ENCODE measurements around a stretch of chr21.

DNA sequence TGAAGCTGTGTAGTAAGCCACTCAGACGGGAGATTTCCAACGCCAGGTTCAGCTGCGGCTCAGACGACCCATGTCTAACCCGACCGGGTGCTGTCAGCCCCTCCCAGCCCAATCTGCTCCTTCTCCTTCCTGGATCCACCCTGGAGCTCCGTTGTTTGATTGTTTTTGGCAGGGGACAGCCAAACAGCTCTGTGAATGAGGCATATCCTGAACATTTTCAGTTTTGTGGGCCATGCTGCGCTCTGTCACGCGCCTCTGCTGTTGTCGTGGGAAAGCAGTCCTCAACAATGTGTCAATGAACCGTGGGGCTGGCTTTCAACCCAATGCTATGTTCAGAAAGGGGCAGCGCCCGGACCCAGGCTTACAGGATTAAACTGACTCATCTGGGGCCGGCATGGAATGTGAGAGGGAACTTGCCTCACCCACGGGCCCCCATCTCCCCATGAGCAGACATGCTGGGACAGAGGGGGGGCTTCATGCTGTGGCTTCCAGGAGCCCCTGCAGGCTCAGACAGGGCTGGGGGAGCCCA is 101.9 kb downstream of the RIPK4 start:
- RRBS: no CpG with 5 or more reads among the region's 16 CpGs

GRCh38 chr21:41684164-41684826 is 82.6 kb downstream of the RIPK4 start:
- RRBS: no CpG with 5 or more reads among the region's 17 CpGs

GRCh38 chr21:41726692-41727348 is 40.0 kb downstream of the RIPK4 start:
- RRBS: 11% methylated on average over 5 of the region's 18 CpGs

DNA sequence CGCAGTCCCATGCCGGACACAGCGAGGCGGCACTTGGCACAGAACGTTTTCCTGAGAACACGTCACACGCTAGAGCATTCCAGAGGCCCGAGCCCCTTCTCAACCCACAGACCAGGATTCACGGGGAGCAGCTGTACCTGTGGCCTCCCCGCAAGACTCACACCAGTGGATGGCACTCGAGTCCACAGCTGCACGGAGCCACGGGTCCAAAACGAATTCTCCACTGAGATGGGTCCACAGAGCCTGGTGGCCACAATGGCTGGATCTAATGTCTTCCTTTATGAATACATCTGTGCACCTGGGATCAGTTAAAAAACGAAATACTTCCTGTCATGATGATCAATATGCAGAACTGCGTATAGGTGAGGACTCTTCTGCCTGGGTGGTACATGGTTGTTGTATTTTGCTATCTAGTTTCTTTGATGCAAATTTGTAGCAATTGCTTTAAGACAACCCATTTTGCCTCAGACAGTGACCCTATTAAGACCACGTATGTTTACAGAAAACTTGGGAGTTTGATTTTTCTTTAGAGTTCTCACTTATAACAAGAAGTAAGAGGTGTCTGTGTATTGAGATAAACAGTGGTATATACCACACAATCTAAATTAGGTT is 31.7 kb upstream of the RIPK4 start:
- RRBS: no CpG with 5 or more reads among the region's 17 CpGs

GRCh38 chr21:41802636-41803353 is 35.9 kb upstream of the RIPK4 start:
- RRBS: no CpG with 5 or more reads among the region's 25 CpGs

GRCh38 chr21:41812011-41812347 is 45.1 kb upstream of the RIPK4 start:
- RRBS: no CpG with 5 or more reads among the region's 7 CpGs

DNA sequence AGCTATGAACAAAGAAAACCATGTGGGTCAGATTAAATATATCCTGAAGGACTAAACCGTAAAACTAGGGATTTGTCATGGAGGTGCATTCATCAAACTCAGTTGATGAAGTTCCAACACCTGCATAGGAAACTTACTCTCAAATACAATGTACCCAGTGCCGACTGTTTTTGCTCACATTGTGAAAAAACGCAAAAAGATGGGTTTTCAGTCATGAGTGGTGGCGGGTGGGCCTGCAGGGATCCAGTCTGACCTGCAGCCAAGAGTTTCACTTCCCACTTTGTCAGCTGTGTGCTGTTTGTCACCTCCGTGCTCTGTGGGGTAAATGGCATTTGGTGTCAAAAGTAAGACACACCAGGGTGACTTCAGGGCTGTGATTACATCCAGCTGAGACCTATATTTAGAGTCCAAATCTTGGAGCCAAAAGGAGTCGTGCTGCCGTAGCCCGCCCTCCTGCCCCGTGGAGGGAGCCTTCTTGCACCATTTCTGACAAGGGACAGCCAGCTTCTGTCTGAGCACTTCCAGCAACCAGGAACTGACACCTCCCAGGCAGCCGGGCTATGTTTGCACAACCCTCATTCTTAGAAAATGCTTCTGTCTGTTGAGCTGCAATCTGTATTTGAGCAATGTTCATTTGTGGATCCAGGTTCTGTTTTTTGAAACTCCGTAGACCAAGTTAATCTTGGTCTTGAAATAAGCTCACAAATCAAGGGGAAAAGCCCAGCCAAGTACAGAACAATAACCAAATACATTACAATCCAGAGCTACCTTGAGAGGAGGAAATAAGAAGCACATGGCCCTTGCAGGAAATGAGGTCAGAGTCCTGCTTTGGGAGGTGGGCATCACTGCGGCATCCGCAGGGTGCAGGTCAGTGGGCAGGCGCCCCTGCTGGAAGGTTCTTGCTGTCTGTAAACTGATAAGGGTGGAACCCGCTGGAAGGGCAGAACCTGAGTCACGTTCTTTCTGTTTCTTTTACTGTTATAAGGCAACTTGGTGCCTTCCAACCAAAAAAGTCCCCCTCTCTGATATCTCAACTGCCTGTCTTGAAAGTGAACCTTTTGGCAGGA is 14.3 kb downstream of the ABCG1 start:
- RRBS: no CpG with 5 or more reads among the region's 16 CpGs

DNA sequence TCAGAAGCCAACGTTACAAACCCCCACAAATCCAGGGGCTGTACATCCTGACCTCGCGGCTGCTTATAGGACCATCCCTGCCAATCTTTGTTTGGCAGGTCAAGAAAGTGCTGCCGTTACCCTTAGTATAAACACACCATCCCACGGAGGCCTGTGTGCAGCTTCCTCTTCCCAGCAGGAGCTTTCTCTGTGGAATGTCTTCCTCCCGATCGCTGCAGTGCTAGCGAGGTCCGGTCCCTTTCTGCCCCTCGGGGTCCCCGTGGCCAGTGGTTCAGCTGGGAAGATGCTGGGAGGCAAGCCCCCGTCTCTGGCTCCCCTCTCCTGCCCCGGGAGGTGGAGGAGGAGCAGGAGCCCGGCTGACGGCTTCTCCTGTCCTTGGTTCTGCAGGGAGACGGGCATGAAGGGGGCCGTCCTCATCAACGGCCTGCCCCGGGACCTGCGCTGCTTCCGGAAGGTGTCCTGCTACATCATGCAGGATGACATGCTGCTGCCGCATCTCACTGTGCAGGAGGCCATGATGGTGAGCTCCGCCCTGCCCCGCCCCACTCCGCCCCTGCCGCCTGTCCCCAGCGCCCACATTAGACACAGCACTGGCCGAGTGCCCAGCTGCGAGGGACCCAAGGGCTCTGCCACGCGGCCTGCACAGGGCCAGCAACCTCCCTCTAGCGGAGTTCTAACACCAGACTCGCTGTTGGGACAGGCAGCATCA is 42.1 kb downstream of the TFF3 start:
- RRBS: 92% methylated on average over 10 of the region's 33 CpGs

DNA sequence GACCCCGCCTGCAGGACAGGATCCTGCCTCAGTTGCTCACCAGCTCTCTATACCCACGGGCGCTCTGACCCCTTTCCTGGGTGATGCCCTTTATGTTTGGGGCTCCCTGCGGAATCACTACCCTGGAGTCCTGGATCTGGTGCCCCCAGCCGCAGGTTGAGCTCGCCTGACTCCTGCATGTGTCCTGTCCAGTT is 32.4 kb downstream of the TFF3 start:
- RRBS: no CpG with 5 or more reads among the region's 6 CpGs

- RRBS: 95% methylated on average over 2 of the region's 20 CpGs
These were observed 14.0 kb downstream of the TFF3 start for GRCh38 chr21:42301138-42301678.

DNA sequence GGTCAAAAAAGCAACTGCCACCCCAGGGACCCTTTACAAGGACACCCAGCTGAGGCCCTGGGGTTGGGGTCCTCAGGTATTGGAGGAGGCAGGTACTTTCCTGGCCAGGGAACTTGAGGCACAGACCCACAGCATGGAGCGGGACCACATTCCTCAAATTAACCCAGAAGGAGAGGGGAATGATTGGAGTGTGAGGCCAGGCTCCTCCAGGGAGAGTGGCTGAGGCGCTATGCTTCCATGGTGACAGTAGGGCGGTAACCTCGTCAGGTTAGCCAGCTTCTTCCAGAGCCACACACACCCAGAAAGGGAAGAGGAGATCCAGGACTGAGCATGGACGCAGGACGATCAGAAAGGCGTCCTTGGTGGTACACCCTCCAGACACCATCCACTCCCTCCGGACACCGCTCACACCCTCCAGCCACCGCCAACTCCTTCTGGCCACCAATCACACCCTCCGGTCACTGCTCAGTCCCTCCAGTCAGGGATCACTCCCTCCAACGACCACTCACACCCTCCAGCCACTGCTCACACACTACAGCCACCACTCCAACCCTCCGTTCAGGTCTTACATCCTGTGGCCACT is 4.2 kb upstream of the TFF1 start:
- RRBS: 98% methylated on average over 4 of the region's 13 CpGs

GRCh38 chr21:42461715-42462409 is 34.2 kb downstream of the RSPH1 start:
- RRBS: no CpG with 5 or more reads among the region's 6 CpGs

GRCh38 chr21:42475976-42476504 is 20.0 kb downstream of the RSPH1 start:
- RRBS: over 99% methylated on average over 4 of the region's 8 CpGs

DNA sequence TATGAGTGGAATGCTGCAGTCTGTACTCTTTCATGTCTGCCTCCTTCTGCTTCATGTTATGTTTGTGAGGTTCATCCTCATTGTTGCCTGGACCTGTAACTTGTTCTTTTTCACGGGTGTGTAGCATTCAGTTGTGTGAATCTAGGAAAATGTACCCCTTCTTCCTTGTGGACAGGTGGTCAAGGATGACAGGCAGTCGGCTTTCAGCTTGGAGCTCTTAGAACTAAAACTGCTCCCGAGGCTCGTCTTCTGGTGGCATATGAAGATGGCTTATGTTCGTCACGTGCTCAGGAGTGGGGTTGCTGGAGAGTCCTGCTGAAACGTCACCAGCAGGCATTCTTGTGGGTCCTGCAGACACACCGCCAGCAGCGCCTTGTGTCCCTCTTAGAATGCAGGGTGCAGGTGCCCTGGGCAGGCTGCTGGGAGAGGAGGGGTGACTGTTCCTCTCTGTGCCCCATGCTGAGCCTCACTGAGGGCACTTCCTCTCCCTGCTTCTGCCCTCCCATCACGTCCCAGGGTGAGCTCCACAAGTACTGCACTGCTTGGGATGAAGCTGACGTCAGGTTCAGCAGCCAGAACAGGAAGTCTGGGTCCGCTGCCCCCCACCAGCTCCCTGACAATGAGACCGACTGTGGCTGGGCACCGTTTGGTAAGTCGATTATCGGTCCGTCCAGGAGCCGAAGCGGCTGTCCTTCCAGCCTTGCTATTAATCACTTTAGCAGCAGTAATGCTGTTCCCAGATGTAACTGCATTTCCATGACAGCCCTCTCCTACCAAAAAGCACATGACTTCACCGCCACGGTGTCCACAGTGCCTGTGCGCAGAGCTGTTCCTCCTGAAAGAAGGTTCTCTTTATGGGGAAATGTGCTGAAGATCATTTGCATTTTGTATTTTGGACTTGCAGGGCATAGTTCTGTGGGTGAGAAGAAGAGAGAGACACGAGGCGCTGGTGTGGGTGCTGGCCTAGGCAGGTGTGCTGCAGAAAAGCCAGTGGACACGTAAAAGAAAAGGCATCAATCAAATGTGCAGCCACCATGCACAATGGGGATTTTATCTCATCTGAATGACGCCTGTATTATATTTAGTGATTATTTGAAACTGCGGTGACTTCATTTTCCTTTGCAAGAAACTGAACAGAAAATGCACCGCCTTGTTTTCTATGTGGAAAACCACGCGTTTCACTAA is 20.9 kb downstream of the SLC37A1 start:
- RRBS: no CpG with 5 or more reads among the region's 30 CpGs

GRCh38 chr21:42581738-42582680 is 68.4 kb downstream of the SLC37A1 start:
- RRBS: no CpG with 5 or more reads among the region's 21 CpGs

GRCh38 chr21:42614769-42615281 is 38.6 kb upstream of the PDE9A start:
- RRBS: no CpG with 5 or more reads among the region's 14 CpGs

- RRBS: no CpG with 5 or more reads among the region's 14 CpGs
These were observed 1.6 kb upstream of the PDE9A start for GRCh38 chr21:42651673-42652270.

- RRBS: 66% methylated on average over 6 of the region's 34 CpGs
These were observed 726 bp upstream of the PDE9A start for GRCh38 chr21:42652466-42653324.

GRCh38 chr21:42703057-42703642 is 49.7 kb downstream of the PDE9A start:
- RRBS: 100% methylated on average over 2 of the region's 20 CpGs

- RRBS: no CpG with 5 or more reads among the region's 6 CpGs
These were observed 7.6 kb upstream of the ERVH48-1 start for GRCh38 chr21:42932997-42933531.